Vagina (tissue), 1 donor: ENCODE data around the genes ARMC2, AK9, METTL24 and SLC22A16.

DNA sequence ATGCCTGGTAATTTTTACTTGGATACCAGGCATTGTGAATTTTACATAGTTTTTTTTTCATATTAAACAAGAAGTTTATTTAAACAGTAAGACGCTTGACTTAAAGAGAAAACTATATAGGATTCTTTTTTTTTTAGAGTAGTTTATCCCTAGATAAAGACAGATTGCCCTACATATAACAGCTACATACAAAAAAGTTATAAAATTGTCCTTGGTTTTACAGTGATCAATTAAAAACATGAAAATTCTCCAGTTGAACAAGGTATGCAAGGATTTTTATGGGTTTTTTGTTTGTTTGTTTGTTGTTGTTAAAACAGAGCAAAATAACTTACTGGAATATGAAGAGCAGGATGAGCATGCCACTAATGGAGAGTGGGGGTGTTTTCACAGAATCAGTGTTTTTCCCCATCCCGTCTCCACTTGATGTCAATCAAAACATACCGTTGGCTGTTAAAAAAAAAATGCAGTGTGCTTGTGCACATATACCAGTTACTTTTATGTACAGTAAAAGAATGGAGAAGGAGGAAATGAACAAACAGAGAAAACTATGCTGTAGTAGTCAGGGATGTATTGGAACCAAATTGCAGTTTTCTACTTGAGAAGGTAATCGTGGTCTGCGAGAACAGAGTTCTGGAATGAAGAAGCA is 56.8 kb downstream of the FOXO3 start:
- PRO-cap = no peak
- RAMPAGE, long total RNA = no peak

DNA sequence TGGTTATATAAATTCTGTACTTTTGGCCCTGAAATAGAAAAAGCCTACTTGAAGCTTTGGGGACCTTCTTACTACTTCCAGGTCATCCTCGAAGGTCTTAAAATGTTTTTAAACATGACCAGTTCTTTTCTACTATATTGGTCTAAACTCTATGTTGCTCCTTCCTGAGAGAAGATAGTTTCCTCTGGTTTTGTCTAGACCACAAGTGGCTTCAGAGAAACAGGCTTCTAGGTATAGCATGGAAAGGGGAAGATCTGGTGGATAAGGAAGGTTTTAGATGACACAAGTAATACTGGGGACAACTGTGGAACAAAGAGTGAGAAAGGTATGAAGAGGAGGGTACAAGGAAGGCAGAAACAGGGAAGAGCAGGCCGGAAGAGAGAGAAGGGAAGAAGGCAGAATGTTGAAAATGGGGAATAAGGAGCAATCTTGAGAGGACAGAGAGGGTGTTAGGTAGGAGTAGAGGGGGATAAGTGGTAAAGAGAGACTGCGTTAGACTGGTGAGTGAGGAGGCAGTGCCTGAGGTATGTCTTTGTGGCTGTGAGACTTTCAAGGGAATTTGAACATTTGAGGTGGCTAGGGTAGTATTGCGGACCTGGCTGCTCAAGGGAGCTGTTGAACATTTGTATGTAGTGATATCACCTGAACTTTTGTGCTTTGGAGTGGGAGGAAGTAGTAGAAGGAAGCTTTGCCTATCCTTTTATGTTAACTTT is 69.3 kb downstream of the FOXO3 start:
- PRO-cap = no peak
- RAMPAGE, long total RNA = no peak

DNA sequence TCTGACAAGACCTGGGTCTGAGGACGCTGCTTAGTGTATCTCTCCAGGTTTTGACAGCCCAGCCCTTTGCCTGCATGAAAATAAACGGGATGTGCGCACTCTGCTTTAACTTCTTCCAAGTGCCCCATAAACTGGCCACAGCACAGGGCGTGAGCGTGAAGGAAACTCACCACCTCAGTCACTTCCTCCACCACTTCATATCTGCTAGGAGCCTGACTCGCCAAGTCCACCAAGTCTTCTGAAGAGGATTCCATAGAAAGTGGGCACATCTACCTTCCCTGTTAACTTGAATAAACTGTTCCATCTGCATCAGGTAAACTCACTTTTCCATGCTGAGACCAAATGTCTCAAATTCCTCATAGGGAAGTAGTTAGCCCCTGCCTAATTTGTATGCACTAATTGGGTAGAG is 109.1 kb upstream of the ARMC2 start:
- PRO-cap = no peak
- RAMPAGE, long total RNA = no peak

- PRO-cap = bidirectional peak, plus-strand start at chr6:108848422, minus-strand start at chr6:108848353; bidirectional peak, plus-strand start at chr6:108848765, minus-strand start at chr6:108848645
- RAMPAGE, long total RNA = start-site peak on the plus strand at chr6:108848414-108848458, 79 reads; start-site peak on the plus strand at chr6:108848728-108848765, 7 reads
These were observed at the start of gene ARMC2 for GRCh38 chr6:108847897-108849106. ARMC2 (plus strand) TSS chr6:108848422.

DNA sequence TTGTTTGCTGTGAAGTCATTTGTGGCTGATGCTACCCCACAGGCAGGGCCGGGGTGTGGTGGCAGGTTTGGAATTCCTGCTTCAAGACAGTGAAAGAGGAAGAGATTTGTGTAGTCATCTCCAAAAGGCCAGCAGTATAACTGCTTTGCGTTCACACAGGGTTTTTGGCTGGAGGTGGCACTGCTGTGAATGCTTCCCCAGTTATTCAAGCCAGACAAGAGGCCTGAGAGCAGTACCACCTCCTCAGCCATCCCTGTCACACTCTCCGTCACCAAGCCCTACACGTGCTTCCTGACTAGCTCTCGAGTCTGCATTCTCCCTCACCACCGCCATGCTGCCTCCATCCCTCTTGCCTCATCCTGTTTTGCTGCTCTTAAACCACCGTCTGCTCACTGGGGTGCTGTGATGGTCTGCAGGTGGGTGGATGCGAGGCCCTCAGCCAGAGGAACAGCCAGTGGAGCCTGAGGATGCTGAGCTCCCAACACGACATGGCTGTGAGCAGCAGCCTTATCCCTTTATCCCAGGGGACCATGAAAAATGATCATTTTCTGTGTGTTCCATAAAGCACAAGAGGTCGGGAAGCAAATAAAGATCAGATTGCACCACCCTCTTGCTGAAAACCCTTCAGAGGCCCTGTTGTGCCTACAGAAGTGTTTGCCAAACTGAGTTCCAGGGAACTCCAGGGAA is 24.1 kb downstream of the ARMC2 start:
- PRO-cap = no peak
- RAMPAGE, long total RNA = no peak

- PRO-cap = no peak
- RAMPAGE, long total RNA = no peak
These were observed 96.1 kb downstream of the SESN1 start for GRCh38 chr6:108998344-108999217.

- PRO-cap = no peak
- RAMPAGE, long total RNA = no peak
These were observed 87.7 kb downstream of the SESN1 start for GRCh38 chr6:109006859-109007390.

- PRO-cap = no peak
- RAMPAGE, long total RNA = start-site peak on the minus strand at chr6:109094064-109094134, 28 reads
These were observed 908 bp downstream of the SESN1 start for GRCh38 chr6:109093719-109094157.

DNA sequence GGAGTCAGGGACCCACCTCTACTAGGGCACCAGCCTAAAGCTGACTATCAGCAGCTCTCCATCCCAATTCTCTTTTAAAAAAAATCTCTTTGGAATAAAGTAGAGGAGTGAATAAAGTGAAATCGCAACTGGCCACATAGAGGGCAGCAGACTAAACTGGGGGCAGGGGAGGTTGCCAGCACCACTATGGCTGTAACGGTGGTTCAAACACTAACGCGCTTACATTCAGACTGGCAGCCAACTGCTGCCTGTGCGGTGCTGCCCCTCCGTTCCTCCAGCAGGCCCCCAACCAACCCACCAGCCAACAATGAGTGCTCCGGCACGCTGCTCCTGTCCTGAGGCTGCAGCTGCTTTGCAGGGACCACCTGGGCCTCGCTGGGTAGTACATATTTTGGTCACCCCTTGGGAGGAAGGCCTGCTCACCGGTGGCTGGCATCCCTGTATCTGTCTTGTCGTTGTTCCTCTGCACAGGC is 6.6 kb downstream of the MICAL1 start:
- PRO-cap = no peak
- RAMPAGE, long total RNA = no peak

GRCh38 chr6:109690265-109691438 is at the start of gene AK9:
AK9 (minus strand) TSS chr6:109691202.
- PRO-cap = bidirectional peak, plus-strand start at chr6:109691245, minus-strand start at chr6:109691202
- RAMPAGE, long total RNA = start-site peak on the minus strand at chr6:109691169-109691178, 27 reads; start-site peak on the plus strand at chr6:109691285-109691315, 246 reads

GRCh38 chr6:109702803-109703357 is 11.8 kb downstream of the FIG4 start:
- PRO-cap = no peak
- RAMPAGE, long total RNA = no peak

GRCh38 chr6:109746820-109747545 is 55.9 kb downstream of the FIG4 start:
- PRO-cap = no peak
- RAMPAGE, long total RNA = start-site peak on the plus strand at chr6:109747144-109747311, 6 reads

DNA sequence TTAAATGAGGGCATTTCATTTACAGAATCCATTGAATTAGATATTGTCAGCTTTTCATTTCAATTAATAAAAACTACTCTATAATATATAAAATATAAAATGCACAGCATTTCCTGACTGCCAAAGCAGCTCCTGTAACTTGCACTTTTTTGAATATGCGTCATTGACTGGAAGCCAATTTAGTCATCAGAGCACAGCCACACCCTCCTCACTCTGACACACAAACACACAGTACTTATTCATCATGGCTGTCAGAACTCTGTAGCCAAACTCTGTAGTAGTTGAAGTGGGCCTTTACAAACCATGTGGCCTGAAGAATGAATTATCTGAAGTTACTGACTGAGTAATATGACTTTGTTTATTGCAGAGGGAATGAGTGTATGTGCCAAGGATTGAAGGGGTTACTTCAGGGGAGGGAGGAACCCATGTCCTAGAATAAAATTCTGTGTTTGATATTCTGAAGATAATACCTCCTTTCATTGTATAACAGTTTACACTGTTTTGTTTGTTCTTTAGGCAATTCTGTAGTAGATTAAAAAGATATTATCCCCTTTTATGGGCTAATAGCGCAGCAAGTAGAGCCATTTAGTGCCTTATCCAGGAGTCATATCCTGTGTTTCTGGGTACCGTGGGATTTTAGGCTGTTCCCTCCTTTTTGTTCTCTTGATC is 102.7 kb downstream of the FIG4 start:
- PRO-cap = no peak
- RAMPAGE, long total RNA = no peak

DNA sequence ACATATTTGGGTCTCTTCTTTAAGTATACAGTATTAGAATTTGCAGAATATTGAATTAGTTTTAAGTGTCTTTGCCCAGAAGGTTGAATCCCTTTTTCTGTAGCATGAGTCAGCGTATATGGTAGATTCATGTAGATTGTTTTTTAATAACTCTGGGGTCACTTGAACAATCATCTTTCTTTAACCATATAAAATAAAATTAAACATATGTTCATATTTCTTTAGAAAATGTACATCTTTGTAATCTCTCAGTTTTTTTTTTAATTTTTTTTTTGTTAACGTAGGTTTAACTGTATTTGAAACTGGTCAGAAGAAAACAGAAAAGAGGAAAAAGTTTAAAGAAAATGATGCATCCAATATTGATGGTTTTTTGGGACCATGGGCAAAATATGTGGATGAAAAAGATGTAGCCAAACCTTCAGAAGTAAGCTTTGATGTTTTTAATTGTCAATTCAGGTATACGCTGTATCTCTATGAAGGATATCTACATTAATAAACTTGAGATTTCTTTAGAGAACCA is 28.6 kb downstream of the CDC40 start:
- PRO-cap = no peak
- RAMPAGE, long total RNA = no peak

DNA sequence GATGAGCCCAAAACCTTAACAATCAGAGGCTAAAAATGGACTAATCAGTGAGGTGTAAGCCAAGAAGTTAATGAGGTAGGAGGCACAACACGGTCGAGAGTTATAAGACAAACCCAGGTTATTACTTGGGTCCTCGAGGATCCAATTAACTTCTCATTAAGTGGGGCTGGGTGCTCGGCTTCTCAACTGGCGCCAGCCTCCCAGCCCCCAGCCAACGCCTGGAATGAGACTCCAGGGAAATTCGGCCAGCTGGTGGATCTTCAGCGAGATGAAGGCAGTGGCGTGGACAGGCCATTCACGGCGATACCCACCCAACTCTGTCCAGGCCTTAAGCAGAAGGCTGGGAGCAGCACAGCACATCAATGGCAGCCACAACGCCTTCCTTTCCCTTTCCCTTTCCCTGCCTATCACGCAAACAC is 929 bp downstream of the METTL24 start:
- PRO-cap = bidirectional peak, plus-strand start at position 335 of the sequence, minus-strand start at position 225 of the sequence
- RAMPAGE, long total RNA = no peak

DNA sequence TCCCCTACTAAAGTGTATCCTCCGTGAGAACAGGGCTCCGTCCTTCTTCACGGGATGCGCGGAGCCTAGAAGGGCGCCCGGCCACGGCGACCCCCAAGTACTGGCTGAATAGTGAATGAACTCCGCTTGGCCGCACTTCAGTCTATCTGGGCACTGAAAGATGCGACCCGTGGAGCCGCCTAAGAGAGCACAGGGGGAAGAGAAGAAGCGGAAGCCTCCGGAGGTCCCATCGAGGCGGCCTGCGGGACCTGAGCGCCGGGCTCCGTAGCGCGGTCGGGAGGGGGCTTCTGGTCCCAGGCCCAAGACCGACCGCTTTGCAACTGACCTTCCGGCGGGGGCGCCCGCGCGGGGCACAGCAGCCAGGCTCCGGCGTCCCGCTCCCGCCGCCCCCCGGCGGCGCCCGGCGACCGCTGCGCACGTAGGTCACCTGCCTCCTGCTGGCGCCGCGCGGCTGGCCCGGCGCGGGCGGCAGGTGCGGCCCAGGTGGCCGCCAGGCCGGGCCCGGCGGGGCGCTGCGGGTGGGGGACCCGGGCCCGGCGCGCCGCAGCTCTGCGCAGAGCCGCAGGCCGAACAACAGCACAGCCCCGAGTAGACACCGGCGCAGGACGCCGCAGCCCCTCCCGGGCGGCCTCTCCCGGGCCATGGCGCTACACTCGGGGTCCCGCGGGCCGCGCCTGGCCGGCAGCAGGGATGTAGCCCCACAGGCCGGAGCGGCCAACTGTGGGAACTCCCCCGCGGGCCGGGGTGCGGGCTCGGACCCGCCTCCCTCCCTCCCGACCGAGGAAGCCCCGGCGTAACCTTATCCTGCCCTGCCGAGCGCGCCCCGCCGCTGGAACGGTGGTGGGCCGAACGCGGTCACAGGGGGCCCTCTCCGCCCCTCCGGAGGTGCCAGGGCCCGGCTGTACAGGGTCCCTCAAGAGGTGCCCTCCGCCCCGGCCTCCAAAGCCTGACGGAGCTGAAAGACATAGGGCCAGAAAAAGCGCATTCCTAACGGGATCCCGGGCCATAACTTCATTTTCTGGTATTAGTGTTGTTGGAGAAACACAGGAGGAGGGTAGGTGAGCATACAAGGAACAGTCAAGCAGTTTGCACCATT is at the start of gene METTL24:
TSS of gene METTL24 (minus strand) at position 720 of the 1,096 bp plus-strand sequence.
- PRO-cap = bidirectional peak, plus-strand start at position 471 of the sequence, minus-strand start at position 402 of the sequence; bidirectional peak, plus-strand start at position 829 of the sequence, minus-strand start at position 720 of the sequence
- RAMPAGE, long total RNA = no peak

DNA sequence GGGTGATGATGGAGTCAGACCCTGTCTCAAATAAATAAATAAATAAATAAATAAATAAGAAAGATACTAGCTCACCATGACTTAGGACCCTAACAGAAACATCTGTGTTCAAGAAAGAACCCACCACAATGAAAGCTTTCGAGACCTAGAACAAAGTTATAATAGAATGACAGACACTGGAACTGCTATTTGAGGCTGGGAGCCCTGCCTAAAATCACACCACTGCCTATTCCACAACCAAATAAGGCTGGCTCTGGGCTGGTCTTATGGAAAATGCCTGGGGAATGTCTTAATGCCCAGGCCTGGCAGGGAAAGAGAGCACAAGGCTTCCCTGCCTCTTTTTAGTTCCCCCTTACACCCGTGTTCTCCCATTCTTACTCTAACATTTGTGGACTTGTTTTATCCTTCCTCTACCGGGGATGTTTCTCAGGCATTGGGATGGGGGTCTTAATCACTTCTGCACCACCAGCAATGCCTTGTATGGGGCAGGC is 5.6 kb upstream of the METTL24 start:
- PRO-cap = bidirectional peak, plus-strand start at position 292 of the sequence, minus-strand start at position 155 of the sequence
- RAMPAGE, long total RNA = no peak

GRCh38 chr6:110476006-110477003 is at the start of gene SLC22A16:
SLC22A16 (minus strand) TSS chr6:110476613.
- PRO-cap = no peak
- RAMPAGE, long total RNA = no peak

GRCh38 chr6:110491678-110492465 is 15.5 kb upstream of the SLC22A16 start:
- PRO-cap = no peak
- RAMPAGE, long total RNA = no peak

DNA sequence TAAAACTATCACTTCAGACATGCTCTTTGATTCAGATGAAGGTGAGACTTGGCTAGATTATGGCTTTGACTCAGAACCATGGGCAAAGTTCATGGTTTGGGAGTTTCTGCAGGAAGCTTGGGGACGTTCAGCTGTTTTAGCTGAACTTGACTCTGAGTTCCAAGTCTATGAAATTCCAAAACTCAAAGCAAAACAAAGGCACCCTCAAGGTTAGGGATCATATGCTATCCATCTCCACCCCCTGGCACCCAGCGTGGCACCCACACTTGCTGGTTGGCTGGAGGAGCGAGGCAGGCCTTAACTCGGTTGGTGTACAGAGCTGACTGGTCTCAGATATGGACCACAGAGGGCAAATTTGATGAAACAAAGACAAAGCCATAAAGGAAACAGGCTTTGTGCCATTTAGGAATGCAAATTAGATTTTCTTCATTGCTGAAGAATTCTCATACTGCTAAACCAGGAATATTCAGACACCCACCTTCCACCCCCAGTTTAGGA is 88.4 kb upstream of the SLC22A16 start:
- PRO-cap = unidirectional peak, minus-strand start at position 246 of the sequence
- RAMPAGE, long total RNA = no peak